Thoracic aorta (tissue), 1 donor: ENCODE results near the gene TLE3.

- RAMPAGE, long total RNA = no peak
Observed at GRCh38 chr15:68819371-68819688, 1.4 kb downstream of the ANP32A start.

GRCh38 chr15:69083936-69084647, 69.6 kb downstream of the NOX5 start:
- RAMPAGE, long total RNA = no peak

DNA sequence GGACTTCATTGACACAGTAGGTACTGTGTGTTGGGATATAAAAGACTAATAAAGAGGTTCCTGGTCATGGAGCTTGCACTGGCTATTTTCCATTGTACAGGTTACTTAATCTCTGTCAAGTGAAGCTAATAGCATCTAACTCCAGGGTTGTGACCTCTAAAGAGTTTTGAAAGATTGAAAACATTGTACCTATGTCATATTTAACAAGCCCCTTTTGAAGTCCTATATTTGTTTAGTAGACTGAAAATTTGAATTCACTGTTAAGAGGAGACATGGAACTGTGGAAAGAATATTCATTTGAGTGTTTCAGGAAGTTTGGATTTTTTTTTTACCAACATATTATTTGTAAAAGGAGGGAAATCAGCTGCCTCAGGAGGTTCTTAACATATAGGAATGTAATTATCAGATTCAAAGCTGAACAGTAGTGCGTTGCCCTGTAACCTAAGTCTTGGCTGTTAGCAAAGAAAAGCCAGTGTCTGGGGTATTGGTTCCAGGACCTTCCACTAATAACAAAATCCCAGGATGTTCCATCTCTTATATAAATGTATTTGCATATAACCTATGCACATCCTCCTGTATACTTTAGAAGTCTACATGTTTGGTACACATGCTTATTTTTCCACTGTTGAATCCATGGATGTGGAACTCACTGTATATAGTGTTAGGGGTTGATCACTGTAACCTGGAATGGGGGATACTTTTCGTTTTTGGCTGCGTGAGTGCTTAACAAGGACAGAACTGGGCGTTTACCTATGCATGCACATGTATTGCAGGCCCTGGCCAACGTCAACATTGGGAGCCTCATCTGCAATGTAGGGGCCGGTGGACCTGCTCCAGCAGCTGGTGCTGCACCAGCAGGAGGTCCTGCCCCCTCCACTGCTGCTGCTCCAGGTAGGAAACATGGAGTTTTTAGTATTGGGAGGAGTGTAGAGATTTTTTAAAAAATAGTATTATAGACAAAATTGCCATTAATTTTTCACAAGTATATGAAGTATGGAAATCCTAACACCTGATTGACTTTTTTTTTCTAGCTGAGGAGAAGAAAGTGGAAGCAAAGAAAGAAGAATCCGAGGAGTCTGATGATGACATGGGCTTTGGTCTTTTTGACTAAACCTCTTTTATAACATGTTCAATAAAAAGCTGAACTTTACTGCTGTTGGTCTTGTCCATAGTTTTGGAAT, 2.2 kb downstream of the RPLP1 start:
- RAMPAGE, long total RNA = no peak

- RAMPAGE, long total RNA = no peak
Observed at GRCh38 chr15:69455578-69456752, 3.3 kb downstream of the RPLP1 start.

DNA sequence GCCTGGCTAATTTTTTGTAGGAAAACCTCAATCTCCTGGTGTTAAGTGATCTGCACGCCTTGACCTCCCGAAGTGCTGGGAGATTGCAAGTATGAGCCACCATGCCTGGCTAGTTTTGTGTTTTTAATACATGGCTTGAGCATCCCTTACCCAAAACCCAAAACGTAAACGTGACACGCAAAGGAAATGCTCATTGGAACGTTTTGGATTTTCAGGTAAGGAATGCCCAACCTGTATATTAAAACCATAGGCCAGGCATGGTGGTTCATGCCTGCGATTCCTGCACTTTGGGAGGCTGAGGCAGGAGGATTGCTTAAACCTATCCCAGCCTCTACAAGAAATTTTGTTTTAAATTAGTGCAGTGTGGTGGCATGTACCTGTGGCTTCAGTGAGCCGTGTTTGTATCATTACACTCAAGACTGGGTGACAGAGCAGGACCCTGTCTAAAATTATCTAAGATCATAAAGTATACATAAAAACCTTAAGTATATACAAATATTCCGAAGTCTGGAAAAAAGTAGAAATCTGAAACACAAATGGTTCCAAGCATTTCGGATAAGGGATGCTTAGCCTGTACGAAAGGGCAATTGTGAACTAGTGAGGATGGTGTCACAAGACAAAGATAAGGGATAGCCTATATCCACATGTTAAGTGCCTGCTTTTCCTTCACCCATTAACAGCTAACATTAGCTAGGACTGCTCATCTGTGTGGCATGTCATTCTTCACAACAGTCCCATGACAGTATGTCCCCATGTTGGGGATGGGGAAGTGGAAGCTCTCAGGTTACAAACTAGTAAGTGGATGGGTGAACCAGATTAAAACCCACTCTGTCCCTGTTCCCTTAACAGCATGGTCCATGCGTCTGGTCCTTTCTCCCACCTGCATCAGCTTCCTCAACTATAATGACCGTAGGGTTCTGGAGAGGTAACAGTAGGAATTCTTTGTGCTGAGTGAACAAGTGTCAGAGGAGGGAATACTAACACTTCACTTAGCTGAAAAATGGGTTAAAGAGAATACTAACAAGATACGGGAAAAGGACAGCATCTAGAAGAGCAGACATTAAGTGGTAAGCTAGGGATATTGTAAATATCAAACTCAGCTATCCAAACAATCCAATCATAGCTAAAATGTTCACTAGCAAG, 4.5 kb downstream of the RPLP1 start:
- RAMPAGE, long total RNA = no peak

DNA sequence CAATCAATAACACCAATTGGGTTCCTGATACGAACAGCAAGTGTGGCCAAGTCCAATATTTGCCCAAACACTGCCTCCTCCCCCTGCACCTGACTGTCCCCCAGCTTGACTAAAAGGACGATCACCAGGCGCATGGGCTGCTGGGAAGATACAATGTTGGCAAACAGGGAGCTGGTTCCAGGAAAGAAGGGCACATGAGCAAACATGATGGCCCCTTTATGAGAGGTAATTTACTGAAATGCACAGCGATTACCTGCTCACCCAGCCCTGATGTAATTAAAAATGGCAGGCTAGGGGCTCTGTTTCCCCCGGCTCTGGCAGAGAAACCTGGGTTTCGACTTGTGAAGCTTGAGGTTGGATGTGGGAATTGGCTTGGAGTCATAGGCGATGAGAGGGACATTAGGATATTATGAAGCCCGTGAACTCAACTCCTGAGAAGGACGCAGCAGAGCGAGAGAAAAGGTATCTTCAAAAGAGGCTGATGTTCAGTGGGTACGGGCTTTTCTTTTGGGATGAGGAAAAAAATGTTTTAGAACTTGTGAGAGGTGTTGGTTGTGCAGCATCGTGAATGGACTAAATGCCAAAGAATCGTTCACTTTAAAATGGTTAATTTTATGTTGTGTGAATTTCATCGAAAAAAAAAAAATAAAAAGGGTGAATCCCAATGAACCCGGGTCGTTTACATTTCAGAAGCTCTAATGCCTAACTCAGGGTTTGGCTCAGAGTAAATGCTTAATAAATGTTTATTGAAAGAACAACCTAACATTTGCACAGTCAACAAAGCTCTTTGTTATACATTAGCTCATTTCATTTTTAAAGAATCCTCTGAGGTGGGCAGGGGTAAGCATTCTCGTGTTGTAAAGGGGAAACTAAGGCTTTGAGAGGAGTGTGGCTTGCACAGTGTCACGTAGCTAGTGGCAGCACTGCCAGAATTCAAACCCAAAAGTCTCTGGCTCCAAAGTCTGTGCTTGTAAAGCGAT, 109.2 kb downstream of the RPLP1 start:
- RAMPAGE, long total RNA = no peak

DNA sequence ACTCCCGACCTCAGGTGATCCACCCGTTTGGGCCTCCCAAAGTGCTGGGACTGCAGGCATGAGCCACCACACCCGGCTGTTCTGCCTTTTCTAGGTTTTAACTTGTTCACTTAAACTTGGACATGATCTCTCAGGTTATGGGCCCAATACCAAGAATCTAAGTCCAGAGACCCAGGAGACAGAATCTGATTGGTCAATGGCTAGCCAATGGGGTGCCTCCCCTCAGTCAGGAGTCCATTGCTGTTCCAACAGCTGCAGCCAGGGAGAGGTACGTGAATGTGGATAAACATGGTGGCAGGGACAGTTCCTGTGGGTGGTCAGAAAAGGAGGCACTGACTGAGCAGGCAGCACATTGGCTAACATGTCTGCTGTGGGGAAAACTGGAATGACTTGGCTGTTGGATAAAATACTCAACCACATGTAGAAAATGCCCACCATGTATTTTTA, 140.3 kb downstream of the RPLP1 start:
- RAMPAGE, long total RNA = no peak

- RAMPAGE, long total RNA = no peak
Observed at GRCh38 chr15:69893747-69894275, 203.9 kb downstream of the TLE3 start.

DNA sequence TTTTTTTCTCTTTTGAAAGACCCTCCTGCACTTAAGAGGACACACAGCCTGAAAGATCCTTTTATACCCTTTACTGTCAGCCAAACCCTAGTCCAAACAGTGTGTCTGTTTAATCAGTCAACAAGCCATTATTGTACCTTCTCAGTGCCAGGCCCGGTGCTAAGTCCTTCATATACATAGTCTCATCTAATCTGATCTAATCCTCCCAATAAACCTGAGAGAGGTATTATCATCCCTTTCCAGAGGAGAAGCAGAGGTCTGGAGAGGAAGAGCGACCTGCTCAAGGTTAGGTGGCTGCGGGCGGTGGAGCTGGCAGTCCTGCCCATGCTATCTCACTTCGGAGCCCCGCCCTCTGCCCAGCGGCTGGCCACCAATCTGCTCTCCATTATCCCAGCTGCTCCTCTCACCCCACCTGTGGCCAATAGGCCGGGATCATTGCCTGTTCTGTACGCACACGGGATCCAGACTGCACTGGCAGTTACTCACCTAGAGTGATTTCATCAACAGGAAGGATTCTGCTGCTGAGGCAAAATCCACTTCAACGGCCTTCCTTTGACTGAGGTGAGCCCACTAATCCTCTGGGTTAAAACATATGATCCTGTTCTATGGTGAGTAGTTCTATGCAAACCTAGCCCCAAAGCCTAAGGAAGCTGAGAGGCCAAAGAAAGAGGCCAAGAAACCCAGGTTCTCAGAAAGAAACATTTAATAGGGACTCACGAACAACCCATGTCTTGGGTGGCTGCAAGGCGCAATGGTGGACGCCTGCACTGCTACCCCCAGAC, 100.6 kb downstream of the TLE3 start:
- RAMPAGE, long total RNA = no peak

- RAMPAGE, long total RNA = no peak
Observed at GRCh38 chr15:70022809-70023224, 74.9 kb downstream of the TLE3 start.

DNA sequence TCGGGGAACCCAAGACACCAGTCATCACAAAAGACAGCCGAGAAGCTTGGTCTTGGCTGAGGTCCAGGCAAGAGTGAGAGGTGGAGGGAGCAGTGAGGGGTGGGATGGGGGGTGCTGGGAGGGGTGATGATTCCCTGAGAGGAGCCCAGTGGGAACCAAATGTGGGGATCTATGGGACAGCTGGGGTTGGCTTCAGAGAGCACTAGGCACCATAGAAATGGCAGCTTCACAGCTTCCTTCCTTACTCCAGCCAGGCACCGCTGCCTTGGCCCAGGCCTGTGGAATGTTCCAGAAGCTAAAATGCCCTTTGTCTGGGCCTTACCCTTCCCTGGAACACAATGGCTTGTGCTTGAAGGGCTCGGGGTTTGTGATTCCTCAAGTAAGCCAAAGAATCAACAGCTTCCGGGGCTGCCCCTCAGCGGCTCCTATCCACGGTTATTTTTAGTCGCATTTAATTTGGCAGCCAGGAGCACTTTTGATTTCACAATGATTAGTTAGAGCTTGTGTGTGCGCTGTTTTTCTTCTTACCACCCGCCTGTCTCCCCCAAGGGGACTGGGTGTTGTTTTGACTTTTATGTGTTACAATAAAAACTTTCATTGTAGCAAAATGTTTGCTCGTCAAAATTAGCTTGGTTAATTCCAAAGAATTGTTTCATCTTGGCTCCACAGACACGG, 74.0 kb downstream of the TLE3 start:
- RAMPAGE, long total RNA = no peak

GRCh38 chr15:70092491-70093075, 5.1 kb downstream of the TLE3 start:
- RAMPAGE, long total RNA = no peak

GRCh38 chr15:70095156-70095718, 2.5 kb downstream of the TLE3 start:
- RAMPAGE, long total RNA = no peak

DNA sequence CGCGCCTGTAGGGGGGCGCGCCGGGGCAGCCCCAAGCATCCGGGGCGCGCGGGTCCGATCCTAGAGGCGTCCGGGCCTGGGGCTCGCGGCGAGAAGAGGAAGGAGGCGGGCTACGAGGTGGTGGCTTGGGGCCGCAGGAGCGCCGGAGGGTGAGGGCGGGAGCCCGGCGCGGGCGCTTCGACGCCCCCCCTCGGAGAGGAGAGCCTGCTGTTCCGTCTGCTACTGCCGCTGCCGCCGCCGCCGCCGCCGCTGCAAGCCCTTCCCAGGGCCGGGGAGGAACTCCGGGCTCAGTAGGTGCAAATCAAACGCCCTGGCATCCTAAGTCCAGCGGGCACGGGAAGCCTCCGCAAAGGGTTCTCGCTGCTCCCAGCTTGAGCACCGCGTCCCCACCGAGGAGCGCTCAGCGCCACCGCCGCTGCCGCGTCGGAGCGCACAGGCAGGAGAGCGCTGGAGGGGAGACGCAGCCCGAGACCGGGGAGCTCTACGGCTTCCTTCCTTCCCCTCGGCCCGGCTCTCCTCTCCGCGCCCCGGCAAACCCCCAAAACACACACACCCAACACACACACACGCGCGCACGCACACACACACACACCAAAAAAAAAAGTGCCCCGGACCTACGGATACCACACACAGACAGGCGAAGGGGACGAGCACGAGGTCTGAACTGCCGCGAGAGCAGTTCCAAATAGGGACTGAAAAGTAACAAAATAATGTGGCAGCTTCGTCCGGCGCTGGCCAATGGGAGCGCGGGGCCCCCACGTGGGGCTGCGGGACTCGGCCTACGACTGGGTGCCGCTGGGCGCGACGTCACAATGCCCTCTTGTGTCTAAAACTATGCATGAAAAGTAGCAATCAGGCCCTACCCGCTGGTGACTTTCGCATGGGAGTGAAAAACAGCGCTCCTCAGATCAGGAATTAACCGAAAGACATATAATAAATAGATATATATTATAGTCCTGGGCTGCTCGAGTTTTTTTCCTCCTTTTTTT, at the start of gene TLE3:
TSS of gene TLE3 (minus strand) at position 694 of the 989 bp plus-strand sequence.
- RAMPAGE, long total RNA = no peak

- RAMPAGE, long total RNA = no peak
Observed at GRCh38 chr15:70098493-70099472, 1.1 kb upstream of the TLE3 start.

- RAMPAGE, long total RNA = no peak
Observed at GRCh38 chr15:70142190-70142979, 44.7 kb upstream of the TLE3 start.

GRCh38 chr15:70148445-70149008, 50.8 kb upstream of the TLE3 start:
- RAMPAGE, long total RNA = no peak

GRCh38 chr15:70160825-70161307, 63.1 kb upstream of the TLE3 start:
- RAMPAGE, long total RNA = no peak

- RAMPAGE, long total RNA = no peak
Observed at GRCh38 chr15:70192531-70193073, 94.9 kb upstream of the TLE3 start.

DNA sequence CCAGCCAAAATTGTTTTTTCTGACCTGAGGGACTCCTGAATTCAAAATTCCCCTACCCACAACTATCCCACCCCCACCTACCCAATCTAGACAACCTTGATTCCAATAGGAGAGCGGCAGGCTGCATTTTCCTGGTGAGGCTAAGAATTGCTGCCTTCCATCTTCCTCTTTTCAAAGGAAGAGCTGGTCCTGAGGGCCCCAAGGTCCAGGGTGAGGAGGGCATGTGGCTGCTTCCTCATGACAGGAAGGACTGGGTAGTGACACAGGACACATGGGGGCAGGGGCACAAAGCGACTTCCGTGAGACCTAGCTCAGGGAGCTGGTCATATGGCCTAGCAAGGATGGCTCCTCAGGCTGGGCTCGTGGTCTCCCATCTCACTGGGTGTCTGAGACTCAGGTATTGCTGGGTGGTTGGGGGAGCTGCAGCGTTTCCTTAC, 159.8 kb upstream of the TLE3 start:
- RAMPAGE, long total RNA = no peak